ENCODE data around the genes CTTN and IL18BP.

GRCh38 chr11:70397766-70399008 lies at the start of gene CTTN:
TSS of gene CTTN (plus strand) at chr11:70398529.
- PRO-cap, result bidirectional peak, plus-strand start at chr11:70398541, minus-strand start at chr11:70398389
- RAMPAGE, long total RNA, 4 experiments, result start-site peak on the plus strand in 4 of 4 experiments, at chr11:70398528-70398589 at its widest, 3,281 to 7,658 reads per replicate; start-site peak on the minus strand in 2 of 4 experiments, at chr11:70398462-70398474 at its widest, 22 to 44 reads per replicate

DNA sequence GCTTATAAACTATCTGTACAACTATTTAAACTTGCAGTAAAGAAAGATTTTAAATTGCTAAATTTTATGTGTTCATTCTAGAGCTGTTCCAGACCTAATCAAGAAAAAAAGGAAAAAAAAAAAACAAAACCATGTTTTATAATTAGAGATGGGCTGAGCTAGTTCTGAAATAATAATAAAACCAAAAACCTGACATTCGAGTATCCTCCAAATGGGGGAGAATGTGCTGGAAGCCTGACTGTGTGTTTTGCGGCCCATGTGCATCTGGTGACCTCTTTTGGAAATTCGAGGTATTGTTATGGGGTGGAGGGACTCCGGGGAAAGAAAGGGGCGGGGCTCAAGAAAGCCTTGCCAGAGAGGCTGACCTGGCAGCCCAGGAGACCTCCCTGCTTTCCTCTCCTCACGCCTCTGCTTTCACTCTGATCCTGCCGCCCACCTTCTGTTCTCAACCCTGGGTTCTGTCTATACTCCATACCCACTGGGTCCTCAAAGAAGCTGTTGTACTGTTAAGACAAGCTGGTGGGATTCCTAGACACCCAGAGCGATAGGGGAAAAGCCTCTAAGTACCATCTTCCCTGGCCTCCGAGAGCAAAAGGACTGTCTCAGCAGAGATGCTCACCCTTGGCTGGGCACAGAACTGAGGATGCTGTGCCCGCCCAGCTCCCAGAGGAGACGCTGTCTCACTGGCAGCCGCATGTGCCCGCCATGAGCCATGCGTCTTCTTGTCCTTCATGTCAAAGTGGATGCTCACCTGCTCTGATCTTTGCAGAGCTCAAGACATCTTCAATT lies 73.0 kb downstream of the CTTN start:
- PRO-cap, result no peak
- RAMPAGE, long total RNA, 4 experiments, result no peak in any of the 4 experiments

- PRO-cap, result no peak
- RAMPAGE, long total RNA, 4 experiments, result no peak in any of the 4 experiments
Measured at GRCh38 chr11:70545045-70545781, 146.9 kb downstream of the CTTN start.

DNA sequence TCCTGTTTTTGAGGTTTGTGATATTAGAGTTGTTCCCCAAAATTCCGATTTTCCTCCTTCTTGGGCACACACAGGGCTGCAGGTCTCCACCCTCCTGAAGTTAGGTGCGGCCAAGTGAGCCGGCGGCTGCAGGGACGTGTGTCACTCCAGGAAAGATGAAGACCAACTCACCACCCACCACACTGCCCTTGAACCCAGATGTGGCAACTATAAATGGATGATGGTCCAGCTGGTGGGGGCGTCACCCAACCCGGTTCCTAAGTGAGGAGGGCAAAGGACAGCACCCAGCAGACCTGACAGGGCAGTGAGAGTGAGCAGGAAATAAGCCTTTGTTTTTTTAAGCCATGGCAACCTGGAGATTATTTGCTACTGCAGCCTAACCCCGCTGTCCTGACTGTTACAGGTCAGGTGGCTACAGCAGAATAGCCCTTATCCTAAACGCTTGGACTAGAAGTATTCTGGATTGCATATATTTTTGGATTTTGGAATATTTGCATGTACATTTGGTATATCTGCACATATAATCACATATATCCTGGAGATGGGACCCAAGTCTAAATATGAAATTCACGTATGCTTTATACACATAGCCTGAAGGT lies 228.9 kb downstream of the CTTN start:
- PRO-cap, result no peak
- RAMPAGE, long total RNA, 4 experiments, result no peak in any of the 4 experiments

- PRO-cap, result no peak
- RAMPAGE, long total RNA, 4 experiments, result no peak in any of the 4 experiments
Measured at GRCh38 chr11:70628768-70629601, 230.7 kb downstream of the CTTN start.

DNA sequence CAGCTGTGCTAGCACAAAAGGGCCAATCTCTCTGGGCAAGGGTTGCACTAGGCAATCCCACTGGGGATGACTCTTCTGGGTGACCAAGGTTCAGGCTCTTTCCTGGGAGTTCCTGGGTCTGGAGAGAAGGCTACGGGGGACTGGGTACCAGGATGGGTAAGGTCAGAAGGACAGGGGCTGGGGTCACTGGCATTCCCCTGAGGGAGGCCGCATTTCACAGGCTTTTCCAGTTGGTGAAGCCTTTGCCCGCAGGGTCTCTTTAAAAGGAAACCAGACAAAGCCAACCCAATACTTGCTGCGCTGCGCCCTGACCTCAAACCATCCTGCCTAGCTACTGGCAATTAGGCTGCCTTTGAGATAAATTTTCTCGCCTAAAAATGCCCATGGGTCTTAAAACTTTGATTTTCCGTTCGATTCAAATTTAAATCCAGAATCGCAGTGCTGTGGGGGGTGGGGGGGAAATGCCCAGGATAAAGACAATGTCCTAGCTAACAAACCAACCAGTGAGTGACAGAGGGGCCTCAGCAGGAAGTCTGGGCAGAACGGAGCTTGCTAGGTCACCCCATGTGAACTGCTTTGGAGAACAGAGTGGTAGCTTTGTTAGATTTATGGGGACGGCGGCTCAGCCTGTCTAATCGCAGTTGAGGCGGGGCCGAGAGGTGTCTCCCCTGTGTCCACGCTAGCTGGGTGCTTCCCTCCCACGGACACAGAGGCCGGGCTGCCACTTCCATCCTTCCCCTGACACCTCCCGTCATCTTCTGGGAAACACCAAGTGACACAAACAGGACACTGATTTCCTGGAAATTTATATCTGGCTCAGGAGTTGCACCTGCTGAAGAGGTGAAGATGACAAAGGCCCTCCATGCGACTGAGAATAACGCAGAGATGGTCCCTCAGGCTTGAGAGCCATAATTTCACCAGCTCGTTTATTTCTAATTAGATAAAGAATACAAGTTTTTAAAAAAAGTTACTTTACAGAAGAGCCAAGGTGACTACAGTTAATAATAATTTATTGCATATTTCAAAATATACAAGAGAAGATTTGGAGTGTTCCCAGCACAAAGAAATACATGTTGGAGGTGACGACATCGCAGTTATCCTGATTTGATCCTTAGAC lies 243.9 kb downstream of the CTTN start:
- PRO-cap, result no peak
- RAMPAGE, long total RNA, 4 experiments, result no peak in any of the 4 experiments

DNA sequence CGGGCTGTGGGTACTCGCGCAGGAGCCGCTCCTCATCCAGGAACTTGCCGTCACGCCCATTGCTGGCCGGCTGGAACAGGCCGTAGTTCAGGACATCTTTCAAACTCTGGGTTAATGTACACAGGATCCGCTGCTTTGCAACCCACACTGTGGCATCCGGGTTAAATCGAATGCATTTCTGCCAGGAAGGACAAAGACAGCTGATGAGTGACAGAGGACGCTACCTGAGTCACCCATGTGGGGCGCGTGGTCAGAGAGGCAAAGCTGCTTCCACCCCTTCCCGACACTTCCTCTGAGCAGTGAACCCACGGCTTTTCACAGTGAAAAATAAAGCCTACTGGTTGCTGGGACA lies 133.5 kb downstream of the SHANK2 start:
- PRO-cap, result no peak
- RAMPAGE, long total RNA, 4 experiments, result no peak in any of the 4 experiments

- PRO-cap, result no peak
- RAMPAGE, long total RNA, 4 experiments, result no peak in any of the 4 experiments
Measured at GRCh38 chr11:71207418-71207971, 44.9 kb downstream of the SHANK2 start.

- PRO-cap, result no peak
- RAMPAGE, long total RNA, 4 experiments, result no peak in any of the 4 experiments
Measured at GRCh38 chr11:71248668-71249114, 3.7 kb downstream of the SHANK2 start.

- PRO-cap, result no peak
- RAMPAGE, long total RNA, 4 experiments, result no peak in any of the 4 experiments
Measured at GRCh38 chr11:71268420-71268987, 16.1 kb upstream of the SHANK2 start.

DNA sequence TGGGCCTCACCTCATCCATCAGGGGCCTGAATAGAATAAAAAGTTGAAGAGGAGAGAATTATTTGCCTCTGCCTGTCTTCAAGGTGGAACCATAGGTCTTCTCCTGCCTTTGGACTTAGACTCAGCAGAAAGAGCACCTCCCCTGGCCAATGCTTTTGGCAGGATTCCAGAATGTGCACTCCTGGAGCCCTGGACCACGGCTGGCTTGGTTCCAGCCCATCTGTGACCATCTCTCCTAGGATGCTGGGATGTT lies 32.1 kb upstream of the SHANK2 start:
- PRO-cap, result no peak
- RAMPAGE, long total RNA, 4 experiments, result no peak in any of the 4 experiments

- PRO-cap, result no peak
- RAMPAGE, long total RNA, 4 experiments, result no peak in any of the 4 experiments
Measured at GRCh38 chr11:71490062-71490557, 37.0 kb upstream of the KRTAP5-7 start.

DNA sequence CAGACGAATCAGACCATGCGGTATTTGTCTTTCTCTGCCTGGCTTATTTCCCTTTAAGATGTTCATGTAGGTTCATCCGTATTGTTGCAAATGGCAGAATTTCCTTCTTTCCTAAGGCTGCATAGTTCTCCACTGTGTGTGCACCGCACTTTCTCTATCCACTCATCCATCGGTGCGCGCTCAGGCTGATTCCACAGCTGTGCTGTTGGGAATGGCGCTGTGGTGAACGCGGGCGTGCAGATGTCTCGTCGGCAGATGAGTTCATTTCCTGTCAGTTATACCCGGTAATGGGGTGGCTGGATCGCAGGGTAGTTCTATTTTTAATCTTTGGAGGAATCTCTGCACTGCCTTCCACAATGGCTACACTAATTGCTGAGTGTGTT lies 28.1 kb upstream of the KRTAP5-7 start:
- PRO-cap, result no peak
- RAMPAGE, long total RNA, 4 experiments, result no peak in any of the 4 experiments

- PRO-cap, result no peak
- RAMPAGE, long total RNA, 4 experiments, result no peak in any of the 4 experiments
Measured at GRCh38 chr11:71710708-71711517, 122.1 kb upstream of the DEFB108B start.

DNA sequence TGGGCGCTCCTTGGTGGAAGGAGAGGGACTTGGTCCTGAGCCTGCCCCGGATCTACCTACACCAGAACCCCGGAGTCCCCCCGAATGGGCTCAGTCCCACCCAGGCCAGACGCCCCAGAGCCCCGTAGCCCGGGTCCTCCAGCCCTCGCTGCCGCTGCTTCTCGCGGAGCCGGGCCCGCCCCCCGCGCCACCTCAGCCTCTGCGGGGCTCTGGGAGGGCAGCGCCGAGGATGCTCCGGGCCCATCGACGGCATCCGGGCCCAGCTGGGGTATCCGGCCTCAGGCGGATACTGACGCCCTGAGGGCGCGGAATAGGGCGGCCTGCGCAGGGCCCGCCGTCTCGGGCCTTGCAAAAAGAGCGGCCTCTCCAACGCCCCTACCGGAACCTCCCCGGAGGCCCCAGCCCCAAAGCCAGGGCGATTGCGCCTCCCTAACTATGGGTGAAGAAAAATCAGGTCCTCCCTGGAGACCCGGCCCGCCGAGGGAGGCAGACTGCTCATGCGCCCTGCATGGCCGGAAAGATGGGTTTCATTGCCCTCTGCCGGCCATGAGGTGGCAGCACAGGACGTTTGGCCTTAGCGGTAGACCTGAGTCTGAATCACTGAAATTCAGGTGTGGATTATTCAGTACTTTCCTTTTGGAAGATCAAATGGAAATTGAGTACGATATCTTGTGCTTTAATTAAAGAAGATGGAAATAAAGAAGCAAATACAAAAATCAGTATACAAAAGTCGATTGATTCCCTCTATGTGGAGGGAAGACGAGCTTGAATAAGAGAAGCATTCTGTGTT lies 19.4 kb upstream of the DEFB108B start:
- PRO-cap, result unidirectional peak, minus-strand start at position 482 of the sequence
- RAMPAGE, long total RNA, 4 experiments, result no peak in any of the 4 experiments

GRCh38 chr11:71893856-71894577 lies 15.8 kb downstream of the DEFB131B start:
- PRO-cap, result no peak
- RAMPAGE, long total RNA, 4 experiments, result no peak in any of the 4 experiments

- PRO-cap, result no peak
- RAMPAGE, long total RNA, 4 experiments, result no peak in any of the 4 experiments
Measured at GRCh38 chr11:71903378-71903843, 25.0 kb downstream of the XNDC1N start.

DNA sequence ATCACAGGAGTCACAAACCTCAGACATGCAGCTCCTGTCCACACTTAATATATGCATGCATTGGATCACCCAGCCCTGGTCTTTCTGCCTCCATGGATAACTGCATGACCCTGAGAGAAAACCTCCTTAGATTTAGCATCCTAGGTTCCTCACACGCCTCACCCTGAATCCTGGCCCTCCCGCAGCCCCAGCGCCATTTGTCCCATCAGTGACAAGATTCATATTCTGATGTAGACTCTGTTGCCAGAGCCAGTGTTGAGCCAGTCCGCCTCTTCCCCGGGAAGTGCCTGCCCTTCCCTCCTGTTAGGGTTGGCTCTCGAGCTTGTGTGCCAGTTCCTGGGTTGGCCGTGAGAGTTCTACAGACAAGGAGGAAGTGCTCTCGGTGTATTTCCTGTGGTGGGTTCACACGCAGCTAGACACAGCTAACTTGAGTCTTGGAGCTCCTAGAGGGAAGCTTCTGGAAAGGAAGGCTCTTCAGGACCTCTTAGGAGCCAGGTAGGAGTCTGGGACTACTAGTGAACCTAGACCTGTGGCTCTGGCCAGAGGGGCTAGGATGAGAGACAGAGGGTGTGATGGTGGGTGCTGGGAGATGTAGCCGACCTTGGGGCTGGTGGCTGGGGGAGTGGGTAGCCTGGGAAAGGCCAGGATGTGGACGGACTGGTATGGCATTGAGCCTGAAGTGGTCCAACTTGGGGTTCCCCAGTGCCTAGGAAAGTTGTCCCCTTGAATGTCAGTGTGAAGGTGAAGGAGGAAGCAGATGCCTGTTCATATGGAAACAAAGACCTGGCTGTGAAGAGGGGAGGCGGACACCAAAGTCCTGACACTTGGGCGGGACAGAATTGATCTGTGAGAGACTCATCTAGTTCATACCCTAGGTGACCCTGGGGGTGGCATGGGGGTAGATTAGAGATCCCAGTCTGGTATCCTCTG lies at the start of gene IL18BP:
TSS of gene IL18BP (plus strand) at position 385 of the 930 bp plus-strand sequence.
- PRO-cap, result bidirectional peak, plus-strand start at position 388 of the sequence, minus-strand start at position 328 of the sequence
- RAMPAGE, long total RNA, 4 experiments, result no peak in any of the 4 experiments

GRCh38 chr11:72041273-72042241 lies 38.8 kb downstream of the NUMA1 start:
- PRO-cap, result bidirectional peak, plus-strand start at chr11:72041302, minus-strand start at chr11:72040797; bidirectional peak, plus-strand start at chr11:72041478, minus-strand start at chr11:72041398; bidirectional peak, plus-strand start at chr11:72042084, minus-strand start at chr11:72041962
- RAMPAGE, long total RNA, 4 experiments, result start-site peak on the minus strand in 2 of 4 experiments, at chr11:72041527-72041962 at its widest, 20 to 164 reads per replicate

DNA sequence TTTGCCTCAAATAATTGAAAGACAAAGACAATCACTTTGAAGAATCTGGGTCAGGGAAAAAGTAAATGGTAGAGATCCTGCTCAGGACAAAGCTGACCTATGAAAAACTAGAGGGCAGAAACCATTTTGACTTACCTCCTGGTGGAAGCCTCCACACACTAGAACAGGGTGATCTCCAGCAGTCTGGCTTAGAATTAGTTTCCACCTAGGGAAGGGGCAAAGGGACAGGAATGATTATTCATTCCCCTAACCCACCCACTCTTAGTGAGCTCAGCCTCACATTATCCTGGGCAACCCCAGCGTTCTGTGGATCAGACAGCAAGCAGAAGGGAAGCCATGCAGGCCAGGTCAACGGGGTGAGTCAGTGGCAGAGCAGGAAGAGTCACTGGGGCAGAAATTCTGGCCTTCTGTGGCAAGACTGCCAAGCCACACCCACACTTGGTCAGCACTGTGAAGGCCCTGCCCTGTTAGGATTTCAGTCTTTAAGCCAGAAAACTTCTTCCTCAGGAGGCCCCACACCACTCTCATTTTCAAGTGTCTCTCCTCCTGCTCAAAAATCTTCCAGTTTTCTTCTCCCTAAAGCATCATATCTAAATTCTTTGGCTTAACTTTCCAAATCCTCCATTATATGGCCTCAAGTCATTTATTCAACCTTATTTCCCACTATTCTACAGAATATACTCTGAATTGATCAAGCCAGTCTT lies 10.5 kb downstream of the NUMA1 start:
- PRO-cap, result bidirectional peak, plus-strand start at position 492 of the sequence, minus-strand start at position 387 of the sequence
- RAMPAGE, long total RNA, 4 experiments, result start-site peak on the minus strand in 3 of 4 experiments, centred at positions 305 to 350 of the sequence, 25 to 90 reads per replicate

All from esophagus squamous epithelium (tissue), 4 donors.